Colonic mucosa (tissue), 1 donor: ENCODE data around the gene UCHL3.

- PRO-cap: no peak
Measured at GRCh38 chr13:75481648-75481814, 438 bp downstream of the TBC1D4 start.

- PRO-cap: bidirectional peak, plus-strand start at chr13:75549514, minus-strand start at chr13:75549439; unidirectional peak, plus-strand start at chr13:75549760
Measured at GRCh38 chr13:75549230-75550238, at the start of gene UCHL3. TSS of gene UCHL3 (plus strand) at chr13:75549791.

DNA sequence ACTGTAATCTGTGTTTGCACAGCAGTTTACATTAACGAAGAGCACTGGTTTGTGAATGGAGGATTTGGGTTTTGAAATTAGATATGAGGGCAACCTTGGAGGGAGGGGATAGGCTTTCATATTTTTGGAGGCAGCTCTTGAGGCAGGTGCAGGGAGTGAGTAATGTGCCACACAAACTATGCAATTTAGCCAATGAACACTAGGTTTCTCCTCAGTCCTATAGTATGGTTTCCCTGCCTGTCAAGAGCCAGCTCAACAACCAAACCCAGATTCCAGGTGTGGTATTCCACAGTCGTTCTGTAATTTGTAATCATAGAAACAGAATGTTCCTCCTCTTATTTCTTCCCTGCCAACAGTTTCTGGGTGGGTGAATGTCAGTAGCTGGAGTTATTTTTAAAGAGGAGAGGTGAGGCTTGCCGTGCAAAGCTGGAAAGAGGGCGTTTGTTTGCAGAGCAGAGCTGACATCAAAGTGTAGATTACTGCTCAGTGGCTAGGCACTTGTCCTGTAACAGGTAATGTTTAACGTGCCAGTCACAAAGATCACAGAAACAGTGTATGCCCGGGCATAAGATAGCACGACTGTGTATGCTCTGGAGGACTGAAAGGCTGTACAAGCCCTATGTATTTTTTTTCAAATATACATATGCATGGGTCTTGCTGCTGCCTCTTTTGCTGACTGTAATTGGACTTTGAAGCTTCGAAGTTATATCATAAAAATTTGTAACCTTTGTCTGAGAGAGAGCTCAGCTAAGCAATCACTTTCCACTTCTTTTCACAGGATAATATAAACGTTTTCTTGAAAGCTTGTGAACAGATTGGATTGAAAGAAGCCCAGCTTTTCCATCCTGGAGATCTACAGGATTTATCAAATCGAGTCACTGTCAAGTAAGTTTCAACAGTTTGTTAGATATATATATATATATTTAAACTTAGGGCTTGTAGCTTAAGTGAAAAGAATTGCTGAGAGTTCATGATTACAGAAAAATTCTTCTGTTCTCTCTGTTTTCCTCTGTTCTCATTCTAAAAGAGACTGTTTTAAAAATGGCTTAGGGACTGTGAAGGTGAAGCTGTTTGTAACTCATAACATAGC, 124.4 kb downstream of the LMO7 start:
- PRO-cap: bidirectional peak, plus-strand start at position 545 of the sequence, minus-strand start at position 395 of the sequence; unidirectional peak, plus-strand start at position 813 of the sequence

- PRO-cap: bidirectional peak, plus-strand start at chr13:75788897, minus-strand start at chr13:75788769
Measured at GRCh38 chr13:75788411-75789237, 152.5 kb downstream of the LMO7 start.

GRCh38 chr13:75803033-75803569, 167.0 kb downstream of the LMO7 start:
- PRO-cap: bidirectional peak, plus-strand start at chr13:75803462, minus-strand start at chr13:75803245

GRCh38 chr13:75840193-75840476, 204.0 kb downstream of the LMO7 start:
- PRO-cap: no peak

DNA sequence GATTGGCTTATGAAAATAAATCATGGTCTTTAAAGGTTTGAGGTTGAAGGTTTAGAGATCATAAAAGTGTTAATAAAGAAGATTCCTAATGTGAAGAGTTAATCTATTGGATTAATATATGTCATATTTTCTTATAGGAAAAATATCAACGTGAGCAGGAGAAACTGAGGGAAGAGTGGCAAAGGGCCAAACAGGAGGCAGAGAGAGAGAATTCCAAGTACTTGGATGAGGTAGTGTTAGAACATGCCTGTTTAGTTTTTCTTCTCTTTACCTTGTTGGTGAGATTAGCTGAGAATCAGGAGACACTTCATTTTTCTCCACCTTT, 204.8 kb downstream of the LMO7 start:
- PRO-cap: no peak

- PRO-cap: unidirectional peak, plus-strand start at chr13:76832840
Measured at GRCh38 chr13:76832404-76832929, 53.7 kb downstream of the KCTD12 start.

DNA sequence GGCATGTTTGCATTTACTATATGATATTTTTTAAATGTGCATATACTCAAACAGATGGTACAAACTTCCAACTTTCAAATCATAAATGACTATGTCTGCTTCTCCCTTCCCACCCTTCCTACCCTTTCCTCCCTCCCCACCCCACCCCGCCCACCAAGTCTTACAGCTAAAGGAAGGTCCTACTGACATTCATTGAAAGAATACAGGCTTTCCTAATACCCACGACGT, 2.3 kb downstream of the KCTD12 start:
- PRO-cap: no peak

GRCh38 chr13:76888580-76889192, 2.5 kb upstream of the KCTD12 start:
- PRO-cap: no peak

DNA sequence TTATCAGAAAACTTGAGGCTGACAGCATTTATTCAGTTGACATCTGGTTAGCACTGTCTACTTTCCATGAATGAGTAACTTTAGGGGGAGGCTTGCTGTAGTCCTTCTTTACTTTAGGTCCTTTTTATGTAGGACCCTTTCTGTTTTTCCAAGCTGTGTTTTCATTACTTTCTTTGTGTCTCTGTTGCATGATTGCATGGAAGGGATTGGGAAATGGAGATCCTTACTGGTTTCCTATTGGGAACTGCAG, 1.8 kb downstream of the SLAIN1 start:
- PRO-cap: no peak

- PRO-cap: no peak
Measured at GRCh38 chr13:79779680-79780159, 298.8 kb downstream of the NDFIP2 start.

DNA sequence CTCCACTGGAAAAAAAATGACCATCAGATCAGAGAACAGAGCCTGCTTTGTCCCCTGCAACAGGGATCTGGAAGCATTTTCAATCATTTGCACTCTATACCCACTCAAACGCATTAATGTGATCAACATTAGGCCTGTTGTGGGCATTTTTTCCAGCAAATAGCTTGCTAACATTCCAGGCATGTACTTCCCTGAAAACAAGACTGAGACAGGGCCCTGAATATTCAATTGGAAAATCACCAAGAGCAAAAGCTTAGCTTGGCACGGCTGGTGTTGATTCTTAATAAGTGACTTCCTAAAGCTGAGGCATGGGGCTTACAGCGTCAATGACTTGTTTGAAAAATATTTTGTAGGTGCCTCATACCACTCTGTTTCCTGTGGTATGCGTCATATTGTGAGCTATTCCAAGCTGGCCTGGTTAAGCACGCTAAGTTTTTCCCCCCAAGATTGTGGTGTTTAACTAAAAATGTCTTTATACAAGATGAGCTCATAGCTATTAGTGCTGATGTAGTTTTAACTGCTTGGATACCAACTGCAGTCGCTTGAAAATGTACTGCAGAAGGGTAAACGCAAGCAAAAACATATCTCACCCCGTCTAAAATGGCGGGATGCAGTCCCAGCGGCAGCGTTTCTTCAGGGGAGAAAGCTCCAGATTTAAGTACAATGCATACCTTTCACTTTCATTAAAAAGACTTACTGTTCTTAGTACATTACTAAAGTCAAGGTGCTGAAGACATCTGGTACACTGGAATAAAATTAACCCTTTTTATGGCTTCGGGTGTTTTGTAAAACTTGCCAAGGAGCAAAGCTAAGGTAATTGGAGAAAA, 404.2 kb downstream of the SPRY2 start:
- PRO-cap: no peak

DNA sequence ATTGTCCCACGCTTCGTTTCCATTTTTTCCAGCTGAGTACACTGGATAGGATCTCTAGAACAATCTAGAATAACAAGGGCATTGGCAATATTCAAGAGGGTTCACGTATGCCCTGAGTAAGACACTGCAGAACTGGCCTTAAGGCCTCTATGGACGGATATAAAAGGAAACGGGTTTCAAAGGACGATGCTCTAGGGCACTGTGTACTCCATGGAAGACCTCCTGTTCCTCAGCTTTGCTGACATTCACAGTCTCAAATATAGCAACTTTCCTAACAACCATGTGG, 37.8 kb downstream of the SPRY2 start:
- PRO-cap: no peak

GRCh38 chr13:80444188-80444670, 103.3 kb upstream of the SPRY2 start:
- PRO-cap: no peak

- PRO-cap: no peak
Measured at GRCh38 chr13:80454032-80454516, 113.1 kb upstream of the SPRY2 start.

GRCh38 chr13:80547891-80548398, 207.0 kb upstream of the SPRY2 start:
- PRO-cap: no peak

- PRO-cap: no peak
Measured at GRCh38 chr13:80670695-80671069, 329.8 kb upstream of the SPRY2 start.

GRCh38 chr13:85205598-85205904, 593.7 kb downstream of the SLITRK6 start:
- PRO-cap: no peak

DNA sequence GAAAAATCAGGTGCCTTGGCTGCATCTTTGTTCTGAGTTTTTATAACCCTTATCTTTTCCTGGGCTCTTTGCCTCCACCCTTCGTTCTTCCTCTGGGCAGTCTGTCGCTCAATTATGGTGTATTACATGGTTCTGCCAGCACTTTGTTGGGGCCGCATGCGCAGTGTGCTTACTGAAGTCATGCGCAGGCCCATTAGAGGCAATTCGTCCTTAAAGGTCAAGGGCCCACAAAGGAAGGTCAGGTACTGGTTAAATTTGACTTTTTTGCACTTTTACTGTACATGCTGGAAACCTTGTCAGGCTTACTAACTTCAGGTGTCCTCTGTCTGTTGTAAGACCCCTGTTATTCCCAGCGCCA, 761.8 kb upstream of the SLITRK5 start:
- PRO-cap: no peak